HTERT-HM (cell line): ENCODE results near the gene ZNF213.

DNA sequence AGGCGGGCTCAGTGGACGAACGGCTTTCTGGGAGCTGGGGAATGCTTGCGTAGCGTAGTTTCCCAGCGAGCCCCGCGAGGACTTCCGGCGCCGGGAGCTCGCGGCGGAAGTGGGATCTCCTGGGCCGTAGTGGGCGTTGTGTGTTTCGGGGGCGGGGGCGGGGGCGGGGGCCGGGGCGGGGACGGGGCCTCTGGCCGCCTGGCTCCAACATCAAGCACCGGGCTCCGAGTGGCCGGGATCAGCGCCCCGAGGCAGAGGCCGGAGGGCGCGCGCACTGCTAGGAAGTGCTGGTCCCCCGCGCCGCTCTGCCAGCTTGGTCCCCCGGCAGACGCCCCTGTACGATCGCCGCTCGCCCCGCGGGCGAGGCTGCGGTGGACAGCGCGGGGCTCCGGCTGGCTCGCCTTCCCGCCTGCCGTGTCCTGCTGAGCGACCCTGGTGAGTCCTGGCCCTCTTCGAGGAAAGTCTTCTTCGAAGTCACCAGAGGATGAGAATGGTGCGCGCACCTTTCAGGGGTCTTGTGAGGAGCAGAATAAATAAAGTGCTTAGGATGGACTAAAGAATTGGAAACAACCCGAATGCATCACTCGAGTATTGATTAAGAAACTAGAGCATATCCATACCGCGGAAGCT, at the start of gene ZNF213:
Gene ZNF213, plus strand, starts transcription at position 77 of the 630 bp plus-strand sequence.
- RRBS, result 1% methylated on average over 34 of the region's 61 CpGs

DNA sequence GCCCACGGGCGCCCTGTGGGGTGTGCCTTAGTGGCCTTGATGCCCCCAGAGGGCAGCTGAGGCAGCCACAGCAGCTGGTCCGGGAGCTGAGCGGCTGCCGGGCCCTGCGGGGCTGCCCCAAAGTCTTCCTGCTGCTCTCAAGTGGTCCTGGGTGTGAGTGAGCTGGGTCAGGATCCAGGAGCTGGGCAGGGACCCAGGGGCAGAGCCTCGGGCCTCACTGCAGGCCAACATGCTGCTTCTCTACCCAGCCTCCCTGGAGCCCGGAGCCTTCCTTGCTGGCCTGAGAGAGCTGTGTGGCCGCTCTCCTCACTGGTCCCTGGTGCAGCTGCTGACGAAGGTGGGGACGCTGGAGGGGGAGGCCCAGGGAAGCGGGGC, 9.7 kb downstream of the ZNF213 start:
- RRBS, result no CpG with 5 or more reads among the region's 12 CpGs

GRCh38 chr16:3158096-3158534, 23.3 kb downstream of the ZNF213 start:
- RRBS, result 2% methylated on average over 9 of the region's 27 CpGs

- RRBS, result 1% methylated on average over 62 of the region's 114 CpGs
These were observed 14.2 kb downstream of the NAA60 start for GRCh38 chr16:3457353-3458466.

DNA sequence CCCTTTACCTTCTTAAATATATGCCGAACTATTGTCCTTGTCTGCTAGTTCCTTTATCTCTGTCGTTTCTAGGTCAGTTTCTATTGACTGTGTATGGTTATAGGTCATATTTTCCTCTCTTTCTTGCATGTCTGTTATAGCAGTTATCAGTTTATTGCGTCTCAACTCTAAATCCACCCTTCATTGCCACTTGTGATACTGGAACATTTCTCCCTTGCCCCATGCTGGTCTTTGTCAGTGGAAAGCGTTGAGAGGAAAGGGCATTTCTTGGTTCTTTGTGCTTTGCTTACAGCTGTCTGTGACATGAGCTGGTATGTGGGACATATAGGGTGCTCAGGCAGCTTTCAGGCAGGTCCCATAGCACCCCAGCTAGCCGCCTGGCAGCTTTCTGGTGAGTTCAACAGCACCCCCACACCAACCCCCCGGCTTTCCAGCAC, 15.5 kb upstream of the DNASE1 start:
- RRBS, result no CpG with 5 or more reads among the region's 6 CpGs

GRCh38 chr16:3640719-3641348, 13.7 kb upstream of the DNASE1 start:
- RRBS, result no CpG with 5 or more reads among the region's 16 CpGs

DNA sequence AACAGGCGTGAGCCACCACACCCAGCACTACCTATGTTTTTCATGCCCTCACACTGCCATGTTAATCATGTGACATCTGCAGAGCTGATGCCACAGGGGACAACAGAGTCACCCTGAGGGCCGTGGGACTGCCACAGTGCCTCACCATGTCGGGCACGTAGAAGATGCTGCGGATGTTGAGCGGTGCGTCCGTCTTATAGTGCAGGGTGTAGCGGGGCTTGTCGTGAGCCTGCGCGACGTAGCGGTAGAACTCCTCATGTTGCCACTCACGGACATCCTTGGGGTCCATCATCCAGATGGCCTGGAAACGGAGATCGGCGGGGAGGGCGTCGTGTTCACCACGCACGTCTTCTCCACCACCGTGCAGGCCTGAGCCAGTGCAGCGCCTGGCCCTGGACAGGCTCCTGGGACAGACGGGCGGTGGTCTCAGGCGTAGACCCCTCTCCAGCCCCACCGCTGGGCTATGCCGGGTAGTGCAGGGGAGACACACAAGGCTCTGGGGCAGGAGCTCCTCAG, 19.8 kb downstream of the DNASE1 start:
- RRBS, result 96% methylated on average over 1 of the region's 29 CpGs

DNA sequence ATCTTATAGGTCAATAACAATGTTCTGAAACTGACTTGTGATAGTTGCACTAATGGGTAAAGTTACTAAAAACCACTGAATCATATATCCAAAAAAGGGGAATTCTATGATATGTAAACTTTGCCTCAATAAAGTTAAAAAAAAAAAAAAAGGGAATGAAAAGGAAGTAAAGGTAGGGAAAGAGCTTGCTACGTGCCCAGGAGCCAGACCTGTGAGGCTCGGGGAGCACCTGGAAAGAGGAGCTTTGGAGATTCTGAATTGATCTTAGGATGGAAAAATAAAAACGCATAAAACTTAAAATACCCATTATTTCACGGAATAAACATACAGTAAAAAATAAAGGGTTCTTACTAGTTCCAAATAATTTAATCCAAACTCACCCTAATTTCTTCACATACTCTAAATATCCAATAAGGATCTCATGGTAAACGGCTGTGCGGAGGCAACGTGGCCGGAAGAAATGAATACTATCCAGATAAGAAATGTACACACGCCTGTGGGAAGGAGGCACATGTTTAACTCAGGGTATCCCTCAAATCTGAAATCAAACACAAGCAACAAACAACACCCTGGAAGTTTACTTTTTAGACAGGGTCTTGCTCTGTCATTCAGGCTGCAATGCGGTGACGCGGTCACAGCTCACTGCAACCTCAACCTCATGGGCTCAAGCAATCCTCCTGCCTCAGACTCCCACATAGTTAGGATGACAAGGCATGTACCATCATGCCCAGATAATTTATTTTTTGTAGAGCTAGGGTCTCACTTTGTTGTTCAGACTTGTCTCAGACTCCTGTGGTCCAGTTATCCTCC, 21.1 kb upstream of the TRAP1 start:
- RRBS, result no CpG with 5 or more reads among the region's 12 CpGs

DNA sequence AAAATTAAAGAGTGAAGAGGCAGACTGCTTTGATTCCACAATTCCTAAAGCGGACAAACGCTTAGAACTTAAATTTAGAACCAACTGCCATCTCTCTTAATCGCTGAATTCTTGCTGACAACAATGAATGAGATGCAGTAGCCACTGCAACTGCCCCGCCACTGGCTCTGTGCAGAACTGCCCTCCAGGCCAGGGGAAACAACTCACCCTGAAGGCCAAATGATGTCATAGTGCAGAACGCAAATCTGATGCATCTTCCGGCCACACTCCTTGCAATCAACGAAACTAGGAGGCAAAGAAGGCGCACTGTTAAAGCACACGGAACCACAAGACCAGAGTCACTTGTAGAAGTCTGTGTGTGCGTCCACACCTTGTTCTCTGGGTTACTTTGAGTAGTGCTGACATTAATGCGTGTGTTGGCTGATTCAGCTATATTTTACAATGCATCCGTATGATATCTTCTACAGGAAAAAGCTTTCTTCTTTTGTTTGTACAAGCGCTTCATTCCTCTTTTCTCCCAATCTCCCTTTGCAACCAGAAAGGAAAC, 27.8 kb upstream of the TRAP1 start:
- RRBS, result no CpG with 5 or more reads among the region's 13 CpGs

- RRBS, result 13% methylated on average over 15 of the region's 42 CpGs
These were observed 632 bp upstream of the CREBBP start for GRCh38 chr16:3881108-3881582.

DNA sequence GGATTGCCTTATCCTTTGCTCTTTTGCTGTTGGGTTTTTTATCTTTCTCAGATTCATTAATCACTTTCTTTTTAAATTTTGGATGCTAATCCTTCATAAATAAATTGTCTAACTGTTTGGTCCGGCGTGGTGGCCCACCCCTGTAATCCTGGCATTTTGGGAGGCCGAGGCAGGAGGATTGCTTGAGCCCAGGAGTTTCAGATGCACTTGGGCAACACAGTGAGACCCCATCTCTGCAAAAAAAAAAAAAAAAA, 10.8 kb upstream of the CREBBP start:
- RRBS, result no CpG with 5 or more reads among the region's 3 CpGs

DNA sequence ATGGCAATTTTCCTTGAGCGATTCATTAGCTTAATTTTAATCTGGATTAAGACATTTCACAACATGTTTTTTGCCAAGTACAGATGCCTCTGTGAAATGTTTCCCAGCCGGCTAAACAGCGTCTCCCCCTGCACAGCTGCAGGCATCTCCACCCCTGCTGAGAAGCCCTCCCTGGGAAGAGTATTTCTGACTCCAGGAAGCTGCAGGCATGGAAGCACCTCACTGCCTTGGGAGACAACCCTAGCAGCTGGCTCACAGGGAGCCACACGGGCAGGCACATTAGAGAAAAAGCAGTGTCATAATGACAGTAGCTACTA, 117.3 kb downstream of the ADCY9 start:
- RRBS, result no CpG with 5 or more reads among the region's 4 CpGs

GRCh38 chr16:4018432-4018797, 97.8 kb downstream of the ADCY9 start:
- RRBS, result no CpG with 5 or more reads among the region's 12 CpGs

GRCh38 chr16:4059895-4060339, 56.3 kb downstream of the ADCY9 start:
- RRBS, result no CpG with 5 or more reads among the region's 7 CpGs

GRCh38 chr16:4077106-4077691, 39.0 kb downstream of the ADCY9 start:
- RRBS, result no CpG with 5 or more reads among the region's 8 CpGs

GRCh38 chr16:4092483-4092877, 23.8 kb downstream of the ADCY9 start:
- RRBS, result no CpG with 5 or more reads among the region's 6 CpGs

DNA sequence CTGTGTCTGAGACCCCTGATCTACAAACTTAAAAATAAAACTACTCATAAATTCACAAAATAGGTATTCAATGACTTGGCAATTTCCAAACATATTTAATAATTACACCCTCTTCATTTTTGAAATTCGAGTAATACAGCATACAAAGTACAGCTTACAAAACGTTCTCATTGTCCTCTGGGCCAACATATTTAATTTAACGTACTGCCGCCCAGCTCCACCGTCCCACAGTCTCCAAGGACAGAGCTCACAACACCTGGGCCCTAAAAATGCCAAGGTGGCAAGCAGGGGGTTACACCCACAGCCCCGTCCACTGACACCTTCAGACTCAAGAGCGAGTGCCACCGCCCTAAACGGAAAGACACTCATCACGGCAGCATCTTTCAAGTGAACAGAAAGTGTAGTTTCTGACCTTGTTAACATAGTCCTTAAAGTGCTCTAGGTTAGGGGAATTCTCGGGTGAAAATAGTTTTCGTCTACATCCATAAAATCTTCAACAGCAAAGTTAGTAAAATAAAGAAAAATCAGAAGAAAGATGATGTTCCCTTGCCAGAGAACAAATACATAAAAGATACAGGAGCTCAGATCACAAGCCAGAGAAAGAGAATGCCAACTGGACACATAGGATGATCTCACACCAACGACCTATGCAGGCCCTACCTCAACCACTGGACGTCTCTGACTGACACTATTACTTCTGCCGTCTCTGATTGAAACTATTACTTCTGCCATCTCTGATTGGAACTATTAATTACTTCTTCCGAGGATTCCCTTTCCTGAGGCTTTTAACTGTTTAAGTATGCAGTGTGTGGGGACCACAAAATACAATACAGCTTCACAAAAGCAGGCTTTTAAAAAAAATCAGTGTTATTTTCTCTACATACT, 4.1 kb downstream of the ADCY9 start:
- RRBS, result no CpG with 5 or more reads among the region's 16 CpGs

GRCh38 chr16:4182901-4183268, 59.0 kb downstream of the SRL start:
- RRBS, result no CpG with 5 or more reads among the region's 9 CpGs

DNA sequence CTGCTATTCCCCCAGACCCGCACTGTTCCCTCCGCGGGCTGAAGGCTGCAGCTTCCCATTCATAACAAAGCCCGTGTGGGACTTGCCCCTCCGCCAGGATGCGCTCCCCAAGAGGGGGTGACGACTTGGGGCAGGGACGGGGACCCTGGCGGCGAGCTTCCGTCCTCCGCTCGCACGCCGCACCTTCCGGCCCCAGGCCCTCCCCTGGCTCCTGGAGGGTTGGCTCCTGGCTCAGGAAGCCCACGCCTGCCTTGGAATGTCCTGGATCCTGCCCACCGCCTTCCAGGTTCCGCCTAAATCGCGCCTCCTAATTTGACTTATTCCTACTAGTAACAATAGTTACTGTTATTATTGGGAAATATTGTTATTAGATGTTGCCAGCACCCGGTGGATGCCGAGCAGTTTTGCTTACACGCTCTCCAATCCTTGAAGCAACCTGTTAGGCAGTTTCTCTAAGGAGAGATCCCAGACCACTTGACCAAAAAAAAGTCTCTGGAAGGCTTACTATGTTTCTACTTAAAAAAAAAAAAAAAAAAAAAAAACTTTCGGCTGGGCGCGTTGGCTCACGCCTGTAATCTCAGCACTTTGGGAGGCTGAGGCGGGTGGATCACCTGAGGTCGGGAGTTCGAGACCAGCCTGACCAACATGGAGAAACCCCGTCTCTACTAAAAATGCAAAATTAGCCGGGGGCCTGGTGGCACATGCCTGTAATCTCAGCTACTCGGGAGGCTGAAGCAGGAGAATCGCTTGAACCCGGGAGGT, 1.2 kb upstream of the TFAP4 start:
- RRBS, result no CpG with 5 or more reads among the region's 36 CpGs

- RRBS, result 96% methylated on average over 6 of the region's 19 CpGs
These were observed 10.1 kb downstream of the PAM16 start for GRCh38 chr16:4340824-4341624.